T47D (cell line): ENCODE results near the genes DAZ2 and DAZ3.

DNA sequence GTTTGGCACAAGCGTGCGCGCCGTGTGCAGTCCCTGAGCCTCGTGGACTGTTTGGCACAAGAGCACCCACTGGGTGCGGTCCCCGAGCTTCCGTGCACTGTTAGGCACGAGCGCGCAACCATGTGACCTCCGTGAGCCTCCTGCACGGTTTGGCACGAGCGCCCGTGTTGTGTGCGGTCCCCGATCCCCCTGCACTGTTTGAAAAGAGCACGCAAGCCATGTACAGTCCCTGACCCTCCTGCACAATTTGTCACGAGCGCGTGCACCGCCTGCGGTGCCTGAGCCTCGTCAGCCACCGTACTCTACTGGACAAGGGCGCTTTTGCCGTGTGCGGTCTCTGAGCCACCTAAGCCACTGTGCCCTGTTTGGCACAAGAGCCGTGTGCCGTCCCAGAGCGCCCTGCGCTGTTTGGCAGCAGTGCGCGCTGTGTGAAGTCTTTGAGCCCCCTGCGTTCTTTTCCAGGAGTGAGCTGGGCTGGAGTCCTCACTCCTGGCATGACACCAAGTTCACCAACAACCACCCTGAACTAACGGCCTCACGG lies 163.7 kb upstream of the USP9Y start:
- RRBS: no CpG with 5 or more reads among the region's 38 CpGs

DNA sequence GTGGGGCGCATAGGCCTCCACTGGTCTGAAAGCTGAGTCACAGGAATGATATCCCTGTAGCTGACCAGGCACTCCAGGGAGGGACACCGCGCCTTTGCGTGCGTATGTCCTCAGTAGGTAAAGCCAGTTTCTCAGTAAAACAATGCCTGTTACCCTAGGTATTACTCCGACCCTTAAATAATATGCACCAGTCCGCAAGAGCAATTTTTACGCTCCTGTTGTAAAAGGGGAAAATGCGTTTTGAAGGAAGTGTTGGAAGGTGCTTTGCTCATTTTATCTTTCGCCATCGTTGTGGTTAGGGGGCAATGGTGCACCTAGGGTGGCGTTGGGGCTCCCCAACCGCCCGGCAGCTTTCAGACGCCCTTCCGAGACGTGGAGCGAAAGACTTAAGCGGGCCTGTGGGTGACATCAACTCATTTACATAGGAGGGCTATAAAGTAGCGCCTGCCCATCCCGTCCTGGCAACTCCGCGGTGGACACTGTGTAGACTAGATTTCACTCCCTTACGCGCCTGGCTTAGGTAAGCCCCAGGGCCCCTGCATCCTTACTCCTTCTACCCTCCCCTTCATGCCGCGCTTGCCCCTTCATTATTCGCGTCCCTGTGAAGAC lies 1.2 kb upstream of the TMSB4Y start:
- RRBS: no CpG with 5 or more reads among the region's 29 CpGs

- RRBS: no CpG with 5 or more reads among the region's 2 CpGs
Measured at GRCh38 chrY:21352363-21352739, 158.8 kb upstream of the RBMY1B start.

- RRBS: no CpG with 5 or more reads among the region's 2 CpGs
Measured at GRCh38 chrY:21371930-21372146, 139.3 kb upstream of the RBMY1B start.

GRCh38 chrY:23219121-23219603 lies at the start of gene DAZ2:
DAZ2 (plus strand) TSS chrY:23219533.
- RRBS: no CpG with 5 or more reads among the region's 25 CpGs

DNA sequence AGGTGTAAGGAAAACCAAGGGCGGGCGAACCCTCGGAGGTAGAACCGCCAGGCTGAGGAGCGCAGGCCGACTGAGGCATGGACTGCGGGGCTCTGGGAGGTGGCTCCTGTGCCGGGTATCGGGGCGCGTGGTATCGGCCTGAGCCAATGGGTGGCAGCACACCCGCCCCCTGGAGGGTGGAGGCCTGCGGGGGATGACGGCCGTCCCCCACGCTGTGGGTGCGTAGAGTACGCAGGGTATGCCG lies at the start of gene DAZ3:
DAZ3 (minus strand) TSS at position 72 of the 244 bp plus-strand sequence.
- RRBS: no CpG with 5 or more reads among the region's 20 CpGs